ENCODE measurements around a stretch of chr7.

DNA sequence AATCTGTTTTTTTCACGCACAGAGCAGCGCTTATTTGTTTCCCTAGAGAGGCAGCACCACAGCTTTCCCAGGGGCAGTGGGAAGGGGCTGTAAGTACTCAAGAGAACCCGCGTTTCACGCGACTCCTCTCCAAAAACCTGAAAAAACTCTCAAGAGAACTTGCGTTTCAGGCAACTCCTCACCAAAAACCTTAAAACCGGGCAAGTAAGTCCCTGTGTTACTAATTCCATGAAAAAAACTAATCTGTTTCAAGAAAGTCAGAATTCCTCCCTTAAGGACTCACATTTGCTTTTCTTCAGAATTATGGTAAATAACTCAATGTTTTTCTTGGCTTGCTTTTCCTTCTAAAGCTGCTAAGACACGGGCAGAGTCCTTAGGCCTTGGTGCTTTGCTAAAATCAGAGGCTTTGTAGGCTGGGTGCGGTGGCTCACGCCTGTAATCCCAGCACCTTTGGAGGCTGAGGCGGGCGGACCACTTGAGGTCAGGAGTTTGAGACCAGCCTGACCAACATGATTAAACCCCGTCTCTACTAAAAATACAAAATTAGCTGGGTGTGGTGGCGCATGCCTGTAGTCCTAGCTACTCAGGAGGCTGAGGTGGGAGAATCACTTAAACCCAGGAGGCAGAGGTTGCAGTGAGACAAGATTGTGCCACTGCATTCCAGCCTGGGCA, 32.0 kb downstream of the GNA12 start:
- RRBS: no CpG with 5 or more reads among the region's 15 CpGs

GRCh38 chr7:2860484-2861285, 16.6 kb upstream of the GNA12 start:
- RRBS: no CpG with 5 or more reads among the region's 22 CpGs

- RRBS: no CpG with 5 or more reads among the region's 12 CpGs
These were observed 99.4 kb downstream of the CARD11 start for GRCh38 chr7:2944366-2944653.

GRCh38 chr7:2945679-2945985, 98.0 kb downstream of the CARD11 start:
- RRBS: no CpG with 5 or more reads among the region's 3 CpGs

- RRBS: 70% methylated on average over 7 of the region's 29 CpGs
These were observed 63.2 kb downstream of the CARD11 start for GRCh38 chr7:2980300-2981126.

- RRBS: no CpG with 5 or more reads among the region's 10 CpGs
These were observed 48.7 kb upstream of the CARD11 start for GRCh38 chr7:3092202-3092975.

GRCh38 chr7:3159458-3159878, 115.8 kb upstream of the CARD11 start:
- RRBS: no CpG with 5 or more reads among the region's 3 CpGs

DNA sequence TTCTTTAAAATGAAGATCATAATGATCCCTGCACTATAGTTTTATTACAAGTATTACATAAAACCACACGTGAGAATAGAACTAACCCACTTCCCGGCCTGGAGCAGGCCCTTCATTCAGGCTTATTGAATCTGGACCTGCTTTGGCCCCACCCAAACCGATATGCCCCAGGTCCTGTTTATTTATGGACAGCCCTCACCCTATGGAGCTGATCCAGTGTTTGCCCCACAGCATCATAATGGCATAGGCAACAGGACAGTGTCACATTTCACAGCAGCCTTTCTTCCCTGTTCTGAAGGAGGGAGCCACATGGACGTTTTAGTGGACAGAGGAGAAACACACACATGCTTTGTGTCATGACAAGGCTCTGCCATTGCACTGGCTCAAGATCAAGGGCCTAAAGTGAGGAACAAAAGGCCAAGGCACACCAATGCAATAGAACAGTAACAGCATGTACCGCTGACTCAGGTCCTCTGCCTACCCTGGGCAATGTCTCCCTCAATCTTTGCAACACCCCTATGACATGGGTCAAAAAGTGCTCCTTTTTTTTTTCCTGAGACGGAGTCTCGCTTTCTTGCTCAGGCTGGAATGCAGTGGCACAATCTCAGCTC, 57.9 kb upstream of the SDK1 start:
- RRBS: no CpG with 5 or more reads among the region's 7 CpGs

DNA sequence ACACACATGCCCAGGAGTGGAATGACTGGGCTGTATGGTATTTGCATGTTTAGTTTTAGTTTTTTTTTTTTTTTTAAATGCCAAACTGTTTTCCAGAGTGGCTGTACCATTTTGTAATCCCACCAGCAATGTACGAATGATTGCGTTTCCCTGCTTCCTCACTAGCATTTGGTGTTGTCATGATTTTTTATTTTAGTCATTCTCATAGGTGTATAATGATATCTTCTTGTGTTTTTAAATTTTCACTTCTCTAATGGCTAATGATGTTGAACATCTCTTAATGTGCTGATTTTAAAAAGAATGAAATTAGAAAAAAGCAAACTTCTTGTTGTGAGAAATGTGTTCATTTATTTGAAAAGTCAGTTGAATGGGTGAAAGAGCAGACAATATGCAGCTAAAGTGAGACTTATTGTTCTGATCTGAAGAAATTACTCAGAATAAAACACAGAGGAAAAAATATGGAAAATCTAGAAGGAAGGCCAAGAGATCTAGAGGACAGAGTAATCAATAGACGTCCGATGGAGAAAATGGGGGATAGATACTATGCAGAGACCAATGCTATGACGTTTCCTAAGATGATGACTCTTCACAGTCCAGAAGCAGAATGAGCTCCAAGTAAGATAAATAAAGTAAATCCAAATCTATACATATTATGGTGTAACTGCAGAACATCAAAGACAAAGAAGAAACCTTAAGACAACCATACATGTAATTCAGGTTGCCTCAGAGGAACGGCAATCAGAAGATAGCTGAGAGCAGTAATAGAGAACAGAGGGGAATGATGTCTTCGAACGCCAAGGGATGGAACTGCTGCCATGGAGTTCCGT, 350.2 kb downstream of the SDK1 start:
- RRBS: no CpG with 5 or more reads among the region's 9 CpGs

GRCh38 chr7:4011071-4011787, 670.9 kb upstream of the FOXK1 start:
- RRBS: 12% methylated on average over 2 of the region's 23 CpGs

GRCh38 chr7:4641083-4641545, 41.0 kb upstream of the FOXK1 start:
- RRBS: no CpG with 5 or more reads among the region's 9 CpGs

GRCh38 chr7:4738620-4739448, 36.6 kb upstream of the AP5Z1 start:
- RRBS: no CpG with 5 or more reads among the region's 26 CpGs

DNA sequence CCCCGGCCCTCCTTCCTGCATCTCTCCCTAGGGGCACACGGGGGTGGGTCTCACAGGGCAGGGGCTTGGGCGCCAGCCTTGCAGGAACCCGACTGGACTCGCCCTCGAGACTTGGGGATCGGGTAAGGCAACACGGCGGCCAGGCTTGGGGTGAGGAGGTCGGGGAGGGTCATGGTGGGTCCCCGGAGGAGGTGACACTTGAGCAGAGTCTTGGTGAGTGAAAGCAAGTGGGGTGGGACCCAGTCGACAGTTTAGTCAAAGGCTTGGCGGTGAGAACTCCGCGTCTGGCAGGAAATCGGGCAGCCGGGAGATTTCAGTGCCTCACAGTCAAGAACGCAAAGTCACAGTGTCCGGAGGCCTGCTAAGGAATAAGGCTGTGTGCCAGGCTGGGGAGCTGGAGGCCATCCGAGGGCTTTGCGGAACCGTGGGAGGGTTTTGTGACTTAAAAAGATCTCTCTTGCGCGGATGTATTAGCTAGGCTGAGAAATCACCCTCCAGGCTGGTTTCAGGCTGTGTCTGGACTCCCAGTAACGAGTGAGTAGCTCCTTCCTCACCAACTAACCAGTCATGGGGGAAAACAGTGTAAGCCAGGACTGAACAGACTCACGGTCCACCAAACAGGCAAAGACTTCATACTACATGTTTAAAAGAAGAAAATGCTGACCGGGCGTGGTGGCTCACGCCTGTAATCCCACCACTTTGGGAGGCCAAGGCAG, 509 bp downstream of the AP5Z1 start:
- RRBS: 0% methylated on average over 5 of the region's 29 CpGs

DNA sequence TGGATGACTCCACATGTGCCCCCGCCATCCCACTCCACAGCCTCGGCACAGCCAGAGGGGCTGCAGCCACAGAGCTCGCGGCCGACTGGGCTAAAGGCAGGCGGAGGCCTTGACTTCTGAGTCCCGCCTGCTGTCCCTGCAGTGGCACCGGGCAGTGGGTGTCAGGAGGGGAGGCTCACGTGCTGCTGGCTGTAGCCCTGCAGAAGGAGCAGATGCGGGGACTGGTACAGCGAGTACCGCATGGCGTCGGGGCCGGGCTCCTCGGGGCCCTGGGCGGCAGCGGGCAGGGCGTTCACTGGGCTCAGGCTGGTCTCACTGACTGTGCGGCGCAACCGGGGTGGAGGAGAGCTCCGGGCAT, 25.7 kb downstream of the PAPOLB start:
- RRBS: 89% methylated on average over 13 of the region's 23 CpGs

DNA sequence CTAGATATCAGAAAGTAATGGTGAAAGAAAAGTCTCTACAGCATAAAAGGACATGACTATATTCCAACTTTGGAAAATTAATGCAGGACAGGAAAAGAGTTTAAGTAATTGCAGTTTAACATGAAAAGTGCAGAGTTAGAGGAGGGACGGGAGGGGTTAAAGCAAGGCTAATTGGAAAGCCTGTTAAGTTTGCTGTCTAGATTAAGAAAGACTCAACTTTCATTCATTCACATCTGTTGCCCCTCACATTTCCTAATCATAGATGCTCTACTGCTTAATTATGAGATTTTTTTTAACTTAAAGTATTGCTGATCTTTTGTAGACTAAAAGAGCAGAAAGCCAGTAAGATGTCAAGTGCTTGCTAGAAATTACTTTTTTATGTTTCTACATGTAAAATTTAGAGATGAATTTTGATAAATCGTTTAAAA, 3.7 kb downstream of the PAPOLB start:
- RRBS: no CpG with 5 or more reads among the region's 2 CpGs

DNA sequence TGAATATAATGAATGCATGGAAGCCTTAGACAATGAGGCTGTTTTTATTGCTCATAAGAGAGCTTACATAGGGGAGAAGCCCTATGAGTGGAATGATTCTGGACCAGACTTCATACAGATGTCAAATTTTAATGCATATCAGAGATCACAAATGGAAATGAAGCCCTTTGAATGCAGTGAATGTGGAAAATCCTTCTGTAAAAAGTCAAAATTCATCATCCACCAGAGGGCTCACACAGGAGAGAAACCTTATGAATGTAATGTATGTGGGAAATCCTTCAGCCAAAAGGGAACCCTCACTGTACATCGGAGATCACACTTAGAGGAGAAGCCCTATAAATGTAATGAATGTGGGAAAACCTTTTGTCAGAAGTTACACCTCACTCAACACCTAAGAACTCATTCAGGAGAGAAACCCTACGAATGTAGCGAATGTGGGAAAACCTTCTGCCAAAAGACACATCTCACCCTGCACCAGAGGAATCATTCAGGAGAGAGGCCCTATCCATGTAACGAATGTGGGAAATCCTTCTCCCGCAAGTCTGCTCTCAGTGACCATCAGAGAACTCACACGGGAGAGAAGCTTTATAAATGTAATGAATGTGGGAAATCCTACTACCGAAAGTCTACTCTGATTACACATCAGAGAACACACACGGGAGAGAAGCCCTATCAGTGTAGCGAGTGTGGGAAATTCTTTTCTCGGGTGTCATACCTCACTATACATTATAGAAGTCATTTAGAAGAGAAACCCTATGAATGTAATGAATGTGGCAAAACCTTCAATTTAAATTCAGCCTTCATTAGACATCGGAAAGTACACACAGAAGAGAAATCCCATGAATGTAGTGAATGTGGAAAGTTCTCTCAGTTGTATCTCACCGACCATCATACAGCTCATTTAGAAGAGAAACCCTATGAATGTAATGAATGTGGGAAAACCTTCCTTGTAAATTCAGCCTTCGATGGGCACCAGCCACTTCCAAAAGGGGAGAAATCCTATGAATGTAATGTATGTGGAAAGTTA, 18.7 kb downstream of the RBAK start:
- RRBS: no CpG with 5 or more reads among the region's 13 CpGs

DNA sequence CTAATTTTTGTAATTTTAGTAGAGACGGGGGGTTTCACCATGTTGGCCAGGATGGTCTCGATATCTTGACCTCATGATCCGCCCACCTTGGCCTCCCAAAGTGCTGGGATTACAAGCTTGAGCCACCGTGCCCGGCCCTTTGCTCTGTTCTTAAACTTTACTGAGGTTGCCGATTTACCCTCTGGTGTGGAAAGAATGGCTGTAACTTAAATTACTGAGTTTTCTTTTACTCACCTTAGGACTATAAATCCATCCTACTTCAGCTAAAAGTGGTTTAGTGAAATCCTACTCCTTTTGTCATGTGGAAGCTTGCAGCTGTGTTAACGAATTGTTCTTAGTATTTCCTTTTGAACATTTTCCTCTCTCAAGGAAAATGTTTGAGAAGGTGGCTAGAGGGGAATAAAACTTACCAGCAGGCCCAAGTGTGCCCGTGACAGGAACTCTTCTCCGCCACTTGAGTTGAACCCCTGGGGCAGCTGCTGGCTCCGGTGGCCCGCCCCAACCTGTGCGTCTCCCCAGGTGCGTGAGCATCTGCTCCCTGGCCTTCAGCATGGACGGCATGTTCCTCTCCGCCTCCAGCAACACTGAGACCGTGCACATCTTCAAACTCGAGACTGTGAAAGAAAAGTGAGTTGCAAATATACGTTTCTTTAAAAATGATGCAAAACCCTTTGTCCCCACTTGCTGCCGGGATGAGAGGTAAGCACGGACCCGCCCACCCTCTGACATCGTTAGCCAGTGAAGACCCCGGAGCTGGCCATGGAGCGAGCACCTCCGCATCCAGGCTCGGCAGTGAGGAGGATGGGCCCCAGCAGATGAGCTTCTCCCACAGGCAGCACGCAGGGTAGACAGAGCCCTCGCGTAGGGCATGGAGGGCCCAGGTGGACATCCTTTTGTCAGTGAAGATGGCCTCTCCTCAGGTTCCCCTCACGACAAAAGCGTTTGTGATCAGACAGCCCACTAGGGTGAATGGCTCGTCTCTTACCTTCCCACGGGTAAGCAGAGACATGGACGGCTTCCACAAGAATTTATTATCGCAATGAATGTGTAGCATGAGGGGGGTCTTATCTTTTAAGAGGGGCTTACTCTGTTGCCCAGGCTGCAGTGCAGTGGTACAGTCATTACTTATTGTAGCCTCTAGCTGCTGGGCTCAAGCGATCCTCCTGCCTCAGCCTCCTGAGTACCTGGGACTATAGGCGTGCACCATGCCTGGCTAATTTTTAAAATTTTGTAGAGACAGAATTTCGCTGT, 35.7 kb downstream of the WIPI2 start:
- RRBS: 95% methylated on average over 5 of the region's 38 CpGs

GRCh38 chr7:5304576-5304936, 21.8 kb downstream of the SLC29A4 start:
- RRBS: no CpG with 5 or more reads among the region's 6 CpGs

- RRBS: no CpG with 5 or more reads among the region's 34 CpGs
These were observed 69.0 kb downstream of the SLC29A4 start for GRCh38 chr7:5351581-5352273.

DNA sequence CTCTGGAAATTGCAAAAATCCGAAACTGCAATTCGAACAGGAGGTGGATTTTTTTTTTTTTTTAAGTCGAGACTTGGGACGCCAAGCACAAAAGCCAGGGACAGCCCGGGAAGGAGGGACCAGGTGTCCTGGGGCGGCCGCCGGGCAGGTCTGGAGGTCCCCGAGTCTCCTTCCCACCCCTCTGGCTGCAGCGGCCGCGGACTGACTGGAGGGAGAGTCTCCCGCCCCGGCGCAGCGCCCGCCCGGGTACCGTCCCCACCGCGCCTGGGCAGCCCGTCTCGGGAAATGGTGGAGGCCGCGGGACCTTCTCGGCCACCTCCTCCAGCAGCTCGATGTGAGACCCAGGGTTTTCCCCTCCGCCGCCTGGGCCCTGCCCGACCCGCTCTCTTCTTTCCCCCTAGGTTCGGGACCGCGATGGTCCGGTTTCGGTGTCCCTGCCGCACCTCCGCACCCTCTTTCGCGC, 3.7 kb downstream of the TNRC18 start:
- RRBS: 1% methylated on average over 12 of the region's 40 CpGs

Measured in PFSK-1 (cell line).